LNCaP clone FGC (cell line): ENCODE measurements around the genes MAPK9 and OR2V2.

- RRBS, 2 experiments = no CpG with 5 or more reads among the region's 13 CpGs
These were observed 1.2 kb upstream of the RASGEF1C start for GRCh38 chr5:180210061-180210701.

GRCh38 chr5:180291801-180292998 lies at the start of gene MAPK9:
MAPK9 (minus strand) TSS chr5:180292083.
- RRBS, 2 experiments = 1% methylated on average over 93 to 100 of the region's 154 CpGs

GRCh38 chr5:180300974-180301749 lies 9.3 kb upstream of the MAPK9 start:
- RRBS, 2 experiments = no CpG with 5 or more reads among the region's 9 CpGs

DNA sequence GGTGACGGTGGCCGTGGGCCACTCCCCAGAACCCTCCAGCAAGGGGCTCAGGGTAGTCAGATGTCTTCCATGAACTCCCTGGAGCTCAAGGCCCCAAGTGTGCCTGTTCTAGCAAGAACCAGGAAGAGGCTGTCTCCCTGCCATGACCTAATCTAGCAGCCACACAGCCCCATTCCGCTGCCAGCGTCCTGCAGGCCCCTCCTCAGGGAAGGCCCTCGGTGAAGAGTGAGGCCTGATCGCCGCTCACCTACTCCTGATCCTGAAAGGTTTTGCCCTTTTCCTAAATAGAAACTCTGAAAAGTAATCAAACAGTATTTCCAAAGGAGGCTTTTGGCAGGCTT lies 17.1 kb downstream of the MGAT1 start:
- RRBS, 2 experiments = no CpG with 5 or more reads among the region's 7 CpGs

DNA sequence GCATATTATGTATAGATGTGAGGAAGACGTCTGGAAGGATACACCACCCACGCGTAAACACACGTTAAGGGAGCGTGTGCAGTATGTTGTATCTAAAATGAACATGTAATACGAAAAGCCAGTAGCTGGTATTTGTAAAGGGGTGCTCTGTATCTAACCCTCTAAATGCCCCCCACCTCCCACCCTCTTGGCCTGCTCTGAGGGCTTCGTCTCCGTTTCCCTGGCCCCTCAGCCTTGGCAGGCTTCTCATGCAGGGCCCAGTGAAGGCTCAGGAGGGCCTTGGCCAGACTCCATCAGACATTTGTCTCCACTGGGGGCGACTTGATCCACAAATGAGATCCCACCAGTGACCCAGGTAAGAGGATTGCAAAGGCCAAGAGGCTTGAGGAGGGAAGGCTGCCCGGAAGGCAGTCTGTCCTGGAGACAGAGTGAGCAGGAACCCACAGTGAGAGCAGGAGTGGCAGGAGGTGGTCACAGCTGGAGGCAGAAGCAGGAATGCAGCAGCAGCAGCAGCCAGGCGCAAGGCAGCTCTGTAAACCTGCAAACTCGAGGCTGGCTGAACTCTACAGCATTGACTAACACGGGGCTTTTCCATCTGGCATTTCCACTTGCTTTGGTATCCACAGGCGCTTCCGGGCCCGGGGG lies 15.0 kb downstream of the MGAT1 start:
- RRBS, 2 experiments = no CpG with 5 or more reads among the region's 16 CpGs

- RRBS, 2 experiments = no CpG with 5 or more reads among the region's 8 CpGs
These were observed 14.5 kb downstream of the MGAT1 start for GRCh38 chr5:180788176-180788392.

- RRBS, 2 experiments = no CpG with 5 or more reads among the region's 16 CpGs
These were observed 26.7 kb upstream of the MGAT1 start for GRCh38 chr5:180829015-180830060.

- RRBS, 2 experiments = no CpG with 5 or more reads among the region's 12 CpGs
These were observed 40.3 kb upstream of the BTNL3 start for GRCh38 chr5:180948251-180948750.

- RRBS, 2 experiments = 56 to 76% methylated on average over 29 to 35 of the region's 92 CpGs
These were observed 19.3 kb downstream of the BTNL9 start for GRCh38 chr5:181059128-181059938.

DNA sequence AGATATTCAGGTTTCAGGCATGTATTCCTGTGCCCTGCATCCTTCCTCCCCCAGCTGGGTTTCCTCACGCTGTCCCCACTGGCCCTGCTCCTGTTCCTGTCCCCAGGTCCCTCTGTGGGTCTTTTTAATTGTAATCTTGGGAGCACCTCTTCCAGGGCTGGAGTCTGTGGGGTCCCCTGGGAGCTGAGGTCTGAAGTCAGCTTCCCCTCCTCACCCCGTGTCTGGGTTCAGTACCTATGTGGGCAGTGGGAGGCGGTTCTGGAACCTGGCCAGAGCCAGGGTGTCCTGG lies at the start of gene OR2V2:
TSS of gene OR2V2 (plus strand) at position 226 of the 289 bp plus-strand sequence.
- RRBS, 2 experiments = no CpG with 5 or more reads among the region's 3 CpGs

- RRBS, 2 experiments = 5 to 6% methylated on average over 20 of the region's 87 CpGs
These were observed 15.1 kb downstream of the TRIM7 start for GRCh38 chr5:181189543-181190737.

DNA sequence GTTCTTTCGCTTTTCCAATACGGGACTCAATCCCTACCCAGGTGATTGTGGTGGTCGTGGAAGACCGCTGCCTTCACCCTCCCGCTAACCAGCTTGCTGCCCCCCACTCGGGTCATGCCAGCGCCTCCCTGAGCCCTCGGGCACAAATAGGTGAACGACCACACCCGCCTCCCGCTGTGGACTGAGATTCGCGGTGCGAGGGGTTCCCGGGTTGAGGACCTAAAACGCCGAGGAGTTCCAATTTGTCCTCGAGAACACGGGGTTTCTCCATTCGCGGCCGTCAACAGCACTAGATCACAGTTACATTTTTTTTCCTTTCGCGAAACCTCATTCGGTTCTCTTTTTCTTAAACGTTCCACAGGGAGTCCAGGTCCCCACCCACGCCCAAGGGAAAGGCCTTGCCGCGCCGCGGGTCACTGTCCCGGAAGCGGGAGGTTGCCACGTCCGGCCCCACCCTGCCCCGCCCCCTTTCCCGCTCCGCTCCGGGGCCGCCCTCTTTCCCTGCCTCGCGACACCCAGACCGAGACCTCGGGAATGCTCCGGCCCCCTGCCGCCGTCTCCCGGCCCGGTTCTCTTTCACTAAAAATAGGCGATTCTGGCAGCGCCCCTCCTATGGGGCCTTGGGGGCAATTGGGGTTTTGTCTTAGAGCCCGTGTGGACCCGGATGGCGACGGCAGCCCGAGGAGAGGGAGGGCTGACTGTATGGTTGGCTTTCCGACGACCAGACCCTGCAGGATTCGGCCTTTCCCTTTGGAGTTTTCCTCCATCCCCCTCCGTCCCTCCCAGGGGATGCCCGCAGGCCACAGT lies 2.5 kb upstream of the RACK1 start:
- RRBS, 2 experiments = 3% methylated on average over 15 of the region's 61 CpGs